Keratinocyte (primary cell): ENCODE data around the genes TMEM198, EPHA4 and SCG2.

DNA sequence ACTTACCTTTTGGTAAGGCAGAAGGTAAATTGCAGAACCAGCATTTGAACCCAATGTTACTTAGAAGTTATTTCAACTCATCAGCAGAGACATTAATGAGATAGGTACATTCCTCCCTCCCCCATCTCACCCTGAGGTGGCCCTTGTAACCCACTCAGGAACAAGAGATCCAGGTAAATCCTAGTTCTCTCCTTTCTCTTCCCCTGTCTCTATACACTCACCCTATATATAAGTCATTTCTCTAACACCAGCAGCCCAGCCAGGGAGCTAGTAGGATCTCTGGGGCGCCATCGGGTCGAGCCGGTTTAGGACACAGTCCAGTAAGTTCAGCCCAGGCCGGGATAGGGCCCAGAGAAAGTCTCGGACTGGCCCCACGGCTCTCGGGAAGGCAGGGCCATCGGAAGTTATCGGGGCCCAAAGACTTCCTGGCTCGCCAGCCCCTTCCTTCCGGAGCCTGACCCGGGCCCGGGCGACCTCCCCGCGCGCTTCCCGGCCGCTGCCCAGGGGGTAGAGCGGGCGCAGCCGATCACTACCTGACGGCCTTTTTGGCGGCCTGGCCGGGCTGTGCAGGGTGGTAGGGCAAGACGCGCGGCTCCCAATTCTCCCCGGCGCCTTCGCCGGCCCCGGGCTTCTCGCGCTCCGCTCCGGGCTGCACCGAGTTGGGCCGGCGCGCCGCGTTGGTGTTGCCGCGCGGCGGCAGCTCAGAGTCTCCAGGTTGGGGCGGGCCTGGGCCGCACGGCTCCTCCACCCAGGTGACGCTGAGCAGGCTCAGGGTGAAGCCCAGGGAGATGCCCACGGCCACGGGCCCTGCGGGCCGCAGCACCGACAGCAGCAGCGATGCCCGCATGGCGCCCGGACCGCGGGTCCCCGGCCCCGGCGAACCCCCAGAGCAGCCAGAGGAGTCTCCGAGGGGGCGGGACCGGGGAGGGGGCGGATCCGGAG is 646 bp downstream of the CHPF start:
CAGE:
- cytosol, long polyA minus RNA, result no peak
- cytosol, long polyA plus RNA, result no peak
- long polyA plus RNA, result start-site peak on the minus strand centred at position 888 of the sequence, 42 bp wide, 171 and 101 reads in 2 replicates
- nucleus, long polyA minus RNA, result no peak
- nucleus, long polyA plus RNA, result start-site peak on the minus strand centred at position 883 of the sequence, 49 bp wide, 164 and 139 reads in 2 replicates

DNA sequence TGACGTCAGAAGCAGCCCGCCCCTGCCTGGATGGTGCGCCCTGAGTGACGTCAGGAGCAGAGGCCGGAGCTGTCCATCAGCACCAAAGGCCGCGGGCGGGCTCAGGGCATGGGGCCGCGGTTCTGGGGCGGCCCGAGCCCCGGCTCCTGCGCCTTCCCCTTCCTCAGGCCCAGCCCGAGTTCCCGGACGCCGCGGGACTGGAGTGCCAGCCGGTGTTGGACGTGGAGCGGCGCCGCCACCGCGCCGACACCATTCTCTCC is at the start of gene TMEM198:
Gene TMEM198, plus strand, starts transcription at position 50 of the 260 bp plus-strand sequence.
CAGE:
- cytosol, long polyA minus RNA, result no peak
- cytosol, long polyA plus RNA, result no peak
- long polyA plus RNA, result no peak
- nucleus, long polyA minus RNA, result no peak
- nucleus, long polyA plus RNA, result no peak

DNA sequence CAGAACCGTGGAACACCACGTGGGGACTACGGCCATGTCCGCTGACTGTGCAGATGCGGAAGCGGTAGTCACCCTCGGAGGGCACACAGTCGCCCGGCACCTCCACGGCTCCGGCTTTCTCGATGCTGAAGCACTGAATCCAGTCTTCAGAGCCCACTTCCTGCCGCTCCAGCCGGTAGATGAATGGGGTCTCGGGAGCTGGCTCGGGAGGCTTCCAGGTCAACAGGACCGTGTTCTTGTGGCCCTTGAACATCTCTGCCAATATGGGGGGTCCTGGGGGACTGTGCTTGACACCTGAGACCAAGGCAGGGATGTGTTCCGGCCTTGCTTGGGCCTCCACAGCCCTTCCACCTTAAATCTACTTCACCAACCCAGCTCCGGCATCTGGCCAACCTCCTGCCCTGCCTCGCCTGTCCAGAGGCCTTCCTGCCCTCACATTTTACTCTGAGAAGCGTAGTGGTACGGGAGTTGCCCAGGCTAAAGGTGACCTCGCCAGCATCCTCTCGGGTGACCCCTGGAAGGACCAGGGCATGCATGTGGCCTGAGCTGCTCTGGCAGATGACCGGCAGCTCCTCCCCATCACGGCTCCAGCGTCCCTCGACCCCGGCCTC is 4.0 kb downstream of the OBSL1 start:
CAGE:
- cytosol, long polyA minus RNA, result no peak
- cytosol, long polyA plus RNA, result no peak
- long polyA plus RNA, result no peak
- nucleus, long polyA minus RNA, result no peak
- nucleus, long polyA plus RNA, result no peak

DNA sequence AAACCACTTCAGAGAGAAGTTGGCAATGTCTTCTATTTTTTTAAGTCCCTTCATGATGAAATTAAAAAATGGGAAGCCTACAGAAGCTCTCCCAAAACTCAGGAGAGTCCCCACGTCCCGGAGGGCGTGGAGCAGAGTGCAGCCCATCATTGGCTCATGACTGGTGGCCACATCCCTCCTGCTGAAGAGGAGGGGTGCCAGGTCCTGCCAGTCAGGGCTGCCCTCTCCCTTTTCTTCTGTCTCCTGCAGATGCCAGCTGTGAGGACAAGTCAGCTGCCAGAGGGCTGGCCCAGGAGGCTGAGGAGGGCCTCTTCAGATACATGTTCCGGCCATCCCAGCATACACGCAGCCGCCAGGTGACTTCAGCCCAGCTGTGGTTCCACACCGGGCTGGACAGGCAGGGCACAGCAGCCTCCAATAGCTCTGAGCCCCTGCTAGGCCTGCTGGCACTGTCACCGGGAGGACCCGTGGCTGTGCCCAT is 2.4 kb downstream of the INHA start:
CAGE:
- cytosol, long polyA minus RNA, result no peak
- cytosol, long polyA plus RNA, result no peak
- long polyA plus RNA, result no peak
- nucleus, long polyA minus RNA, result no peak
- nucleus, long polyA plus RNA, result no peak

DNA sequence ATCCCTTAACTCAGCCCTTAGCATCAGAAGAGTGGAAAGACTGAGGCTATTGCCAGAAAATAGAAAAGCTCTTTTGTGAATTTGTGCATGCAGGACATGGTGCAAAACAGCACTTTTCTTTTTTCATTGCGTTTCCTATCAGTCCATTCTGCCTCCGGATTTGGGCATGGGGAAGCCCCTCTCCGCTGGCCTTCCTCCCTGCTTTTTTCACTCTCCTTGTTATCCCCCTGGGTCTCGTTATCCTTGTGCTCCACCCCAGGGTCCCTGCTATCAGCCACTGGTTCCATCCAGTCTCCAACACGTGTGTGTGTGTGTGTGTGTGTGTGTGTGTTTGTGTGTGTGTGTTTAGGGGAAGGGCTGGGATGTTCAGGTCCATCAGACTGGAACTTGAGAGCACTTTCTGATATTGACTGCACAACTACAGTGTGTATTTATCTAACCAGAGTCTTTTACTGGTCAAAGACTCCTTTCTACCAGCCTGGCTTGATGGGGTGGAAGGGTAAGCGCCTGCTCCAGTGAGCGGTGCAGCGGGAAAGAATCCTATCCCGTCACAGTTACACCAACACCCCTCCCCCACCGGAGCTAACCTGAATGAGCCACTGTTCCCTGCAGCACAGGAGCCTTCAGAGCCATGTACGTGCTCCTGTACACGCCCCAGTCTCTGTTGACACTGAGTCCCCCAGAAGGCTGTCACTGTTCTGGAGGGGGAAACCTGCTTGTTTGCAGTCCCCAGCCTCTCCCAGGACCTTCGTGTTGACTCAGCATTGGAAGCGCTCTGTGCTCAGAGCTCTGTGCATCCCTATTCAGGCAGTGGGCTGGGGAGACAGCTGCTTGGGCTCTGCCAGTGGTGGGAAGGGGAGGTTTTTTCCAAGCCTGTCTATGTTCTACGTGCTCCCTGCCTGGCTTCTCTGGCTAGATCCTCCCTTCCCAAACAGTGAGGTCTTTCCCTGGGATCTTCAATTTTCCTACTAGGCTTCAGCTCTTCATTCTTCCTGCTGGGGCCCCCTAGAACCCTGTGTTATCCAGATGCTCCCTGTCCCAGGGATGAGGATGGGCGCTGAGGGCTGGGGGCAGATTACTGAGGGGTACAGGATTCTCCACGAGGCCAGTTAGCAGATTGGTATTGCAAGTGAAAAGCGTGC is 4.7 kb downstream of the INHA start:
CAGE:
- cytosol, long polyA minus RNA, result no peak
- cytosol, long polyA plus RNA, result no peak
- long polyA plus RNA, result no peak
- nucleus, long polyA minus RNA, result no peak
- nucleus, long polyA plus RNA, result no peak

DNA sequence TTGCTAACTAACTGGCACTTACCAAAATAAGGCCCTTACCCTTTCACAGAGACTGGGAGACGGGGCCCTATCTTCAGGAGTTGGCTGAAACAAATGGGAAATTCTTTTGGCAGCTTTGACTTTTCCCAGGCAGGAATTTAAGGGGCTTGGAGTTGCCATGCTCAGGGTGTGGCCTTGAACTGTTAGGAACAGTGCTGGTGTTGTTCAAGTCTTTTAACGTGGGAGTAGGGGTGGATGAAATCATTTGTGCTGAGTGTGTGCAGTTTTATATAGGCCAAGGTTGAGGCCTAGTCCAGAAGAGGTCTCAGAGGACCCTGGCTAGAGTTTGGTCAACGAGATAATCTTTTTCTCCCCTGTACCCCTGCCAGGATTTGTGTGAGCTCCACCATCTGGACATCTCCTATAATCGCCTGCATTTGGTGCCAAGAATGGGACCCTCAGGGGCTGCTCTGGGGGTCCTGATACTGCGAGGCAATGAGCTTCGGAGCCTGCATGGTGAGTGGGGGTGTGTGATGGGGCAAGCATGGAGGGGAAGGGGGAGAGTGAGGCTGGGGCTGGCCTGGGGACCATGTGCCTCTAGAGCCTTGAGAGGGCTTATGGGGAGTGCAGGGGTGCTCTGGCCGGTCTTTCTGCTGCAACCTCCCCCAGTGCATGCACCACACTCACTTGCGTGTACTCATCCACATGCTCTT is 7.7 kb downstream of the STK11IP start:
CAGE:
- cytosol, long polyA minus RNA, result no peak
- cytosol, long polyA plus RNA, result no peak
- long polyA plus RNA, result no peak
- nucleus, long polyA minus RNA, result no peak
- nucleus, long polyA plus RNA, result no peak

DNA sequence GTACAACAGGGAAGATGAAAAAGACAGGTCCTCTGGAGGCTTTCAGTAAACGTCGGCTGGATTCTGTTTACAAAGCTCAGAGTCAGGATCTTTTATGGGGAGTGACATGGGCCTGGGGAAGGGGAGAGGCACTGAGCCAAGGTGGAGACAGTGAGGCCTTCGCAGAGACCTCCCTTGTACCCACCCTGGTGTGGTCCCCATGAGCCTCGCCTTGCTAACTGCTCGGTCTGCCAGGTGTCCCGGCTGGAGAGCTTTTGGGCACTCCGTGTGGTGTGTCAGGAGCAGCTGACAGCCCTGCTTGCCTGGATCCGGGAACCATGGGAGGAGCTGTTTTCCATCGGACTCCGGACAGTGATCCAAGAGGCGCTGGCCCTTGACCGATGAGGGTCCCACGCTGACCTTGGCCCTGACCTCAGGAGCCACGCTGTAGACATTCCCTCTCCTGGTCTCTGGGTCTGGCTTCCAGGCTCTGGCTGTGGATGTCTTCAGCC is 11.6 kb upstream of the SLC4A3 start:
CAGE:
- cytosol, long polyA minus RNA, result no peak
- cytosol, long polyA plus RNA, result no peak
- long polyA plus RNA, result no peak
- nucleus, long polyA minus RNA, result no peak
- nucleus, long polyA plus RNA, result no peak

DNA sequence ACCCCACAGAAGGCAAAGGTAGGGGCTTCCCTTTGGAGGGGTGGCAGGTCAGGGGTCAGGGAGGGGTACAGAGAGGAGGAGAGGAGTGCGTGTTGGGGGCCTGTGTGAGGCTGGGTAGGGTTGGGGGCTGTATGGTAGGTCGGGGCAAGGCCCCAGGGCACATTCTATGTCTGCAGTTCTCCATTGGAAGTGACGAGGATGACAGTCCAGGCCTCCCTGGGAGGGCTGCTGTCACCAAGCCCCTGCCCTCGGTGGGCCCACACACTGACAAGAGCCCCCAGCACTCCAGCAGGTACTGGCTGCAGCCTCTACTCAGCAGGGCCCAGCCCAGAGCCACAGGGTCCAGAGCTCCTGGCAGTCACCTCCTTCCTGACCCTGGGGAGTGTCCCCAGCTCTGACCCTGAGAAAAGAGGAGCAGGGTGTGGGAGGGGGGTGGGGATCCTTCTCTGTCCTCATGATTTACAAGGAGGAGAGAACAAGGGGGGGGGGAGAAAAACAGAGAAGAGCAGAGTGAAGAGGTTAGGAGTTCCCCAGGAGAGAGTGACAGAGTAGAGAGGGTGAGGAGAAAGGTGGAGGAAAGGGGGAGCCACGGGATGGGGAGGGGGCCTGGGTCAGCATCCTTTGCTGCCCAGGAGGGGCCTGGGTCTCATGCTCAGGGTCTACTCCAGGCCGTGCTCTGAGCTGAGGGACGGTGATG is 2.1 kb downstream of the SLC4A3 start:
CAGE:
- cytosol, long polyA minus RNA, result no peak
- cytosol, long polyA plus RNA, result no peak
- long polyA plus RNA, result no peak
- nucleus, long polyA minus RNA, result no peak
- nucleus, long polyA plus RNA, result no peak

GRCh38 chr2:221571483-221572062 is 531 bp downstream of the EPHA4 start:
CAGE:
- cytosol, long polyA minus RNA, result no peak
- cytosol, long polyA plus RNA, result no peak
- long polyA plus RNA, result no peak
- nucleus, long polyA minus RNA, result no peak
- nucleus, long polyA plus RNA, result no peak

DNA sequence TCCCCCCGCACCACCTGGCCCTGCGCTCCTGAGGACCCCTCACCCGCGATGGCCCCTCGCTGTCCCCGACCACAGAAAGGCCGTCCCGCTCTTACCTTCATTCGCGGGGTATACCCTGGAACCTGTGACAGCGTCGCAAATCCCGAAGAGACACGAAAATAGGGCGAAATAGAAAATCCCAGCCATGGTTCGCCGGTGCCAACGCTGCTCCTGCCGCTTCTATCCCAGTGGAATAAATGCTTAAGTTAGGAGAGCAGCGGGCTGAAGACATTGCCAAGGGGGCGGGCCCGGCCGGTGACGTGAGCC is at the start of gene EPHA4:
Gene EPHA4, minus strand, starts transcription at position 242 of the 306 bp plus-strand sequence.
CAGE:
- cytosol, long polyA minus RNA, result no peak
- cytosol, long polyA plus RNA, result no peak
- long polyA plus RNA, result start-site peak on the minus strand centred at position 225 of the sequence, 35 bp wide, 37 and 77 reads in 2 replicates
- nucleus, long polyA minus RNA, result start-site peak on the minus strand centred at position 227 of the sequence, 31 bp wide, 103 reads
- nucleus, long polyA plus RNA, result start-site peak on the minus strand centred at position 242 of the sequence, 84 bp wide, 75 and 100 reads in 2 replicates

CAGE:
- cytosol, long polyA minus RNA, result no peak
- cytosol, long polyA plus RNA, result no peak
- long polyA plus RNA, result no peak
- nucleus, long polyA minus RNA, result no peak
- nucleus, long polyA plus RNA, result no peak
Measured at GRCh38 chr2:221984357-221984779, 314.4 kb downstream of the PAX3 start.

GRCh38 chr2:222484961-222485278 is 60.6 kb downstream of the SGPP2 start:
CAGE:
- cytosol, long polyA minus RNA, result no peak
- cytosol, long polyA plus RNA, result no peak
- long polyA plus RNA, result no peak
- nucleus, long polyA minus RNA, result no peak
- nucleus, long polyA plus RNA, result no peak

CAGE:
- cytosol, long polyA minus RNA, result no peak
- cytosol, long polyA plus RNA, result no peak
- long polyA plus RNA, result no peak
- nucleus, long polyA minus RNA, result no peak
- nucleus, long polyA plus RNA, result no peak
Measured at GRCh38 chr2:222806042-222806506, 54.8 kb upstream of the ACSL3 start.

DNA sequence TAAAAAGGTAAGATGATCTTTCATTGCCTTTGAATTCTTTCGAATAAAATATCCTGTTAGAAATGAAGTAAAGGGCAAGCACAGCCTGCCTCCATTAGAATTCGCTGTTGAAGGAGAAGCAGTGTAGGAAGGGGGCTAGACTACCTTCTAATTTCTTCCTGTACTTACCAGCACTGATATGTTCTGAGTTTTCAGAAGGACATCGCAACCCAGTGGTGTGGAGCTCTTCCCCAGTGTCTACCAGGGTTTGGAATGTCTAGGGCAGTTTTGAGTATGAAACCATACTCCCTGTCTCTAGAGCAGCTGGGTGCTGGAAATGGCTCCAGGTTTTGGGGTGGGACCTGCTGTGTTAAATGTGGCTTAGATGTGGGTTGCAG is 48.3 kb downstream of the ACSL3 start:
CAGE:
- cytosol, long polyA minus RNA, result no peak
- cytosol, long polyA plus RNA, result no peak
- long polyA plus RNA, result no peak
- nucleus, long polyA minus RNA, result no peak
- nucleus, long polyA plus RNA, result no peak

CAGE:
- cytosol, long polyA minus RNA, result no peak
- cytosol, long polyA plus RNA, result no peak
- long polyA plus RNA, result no peak
- nucleus, long polyA minus RNA, result no peak
- nucleus, long polyA plus RNA, result no peak
Measured at GRCh38 chr2:223050711-223051674, 997 bp upstream of the KCNE4 start.

GRCh38 chr2:223123739-223124209 is 71.8 kb downstream of the KCNE4 start:
CAGE:
- cytosol, long polyA minus RNA, result no peak
- cytosol, long polyA plus RNA, result no peak
- long polyA plus RNA, result no peak
- nucleus, long polyA minus RNA, result no peak
- nucleus, long polyA plus RNA, result no peak

DNA sequence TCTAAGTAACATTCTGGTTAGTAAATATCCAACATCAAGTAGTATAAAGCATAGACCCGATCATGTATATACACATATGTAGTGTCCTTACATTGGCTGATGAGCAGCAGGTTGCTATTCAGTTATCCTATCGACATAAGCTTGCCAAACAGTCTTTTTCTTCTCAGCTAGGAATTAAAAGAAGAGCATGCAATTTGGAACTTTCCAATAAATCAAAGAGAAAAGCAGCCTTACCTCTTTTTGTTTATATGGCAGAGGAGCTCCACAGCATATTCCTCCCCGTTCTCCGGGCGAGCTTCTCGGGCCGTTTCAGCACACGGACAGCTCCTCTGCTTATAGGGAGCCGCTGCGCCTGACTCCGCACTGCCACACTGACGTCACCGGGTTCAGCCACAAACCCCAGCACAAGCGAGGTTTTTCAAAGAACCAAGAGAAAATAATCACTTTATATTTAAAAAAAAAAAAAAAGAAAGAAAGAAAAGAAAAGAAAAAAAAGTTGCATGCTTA is at the start of gene SCG2:
Gene SCG2, minus strand, starts transcription at position 311 of the 507 bp plus-strand sequence.
CAGE:
- cytosol, long polyA minus RNA, result no peak
- cytosol, long polyA plus RNA, result no peak
- long polyA plus RNA, result no peak
- nucleus, long polyA minus RNA, result no peak
- nucleus, long polyA plus RNA, result no peak

DNA sequence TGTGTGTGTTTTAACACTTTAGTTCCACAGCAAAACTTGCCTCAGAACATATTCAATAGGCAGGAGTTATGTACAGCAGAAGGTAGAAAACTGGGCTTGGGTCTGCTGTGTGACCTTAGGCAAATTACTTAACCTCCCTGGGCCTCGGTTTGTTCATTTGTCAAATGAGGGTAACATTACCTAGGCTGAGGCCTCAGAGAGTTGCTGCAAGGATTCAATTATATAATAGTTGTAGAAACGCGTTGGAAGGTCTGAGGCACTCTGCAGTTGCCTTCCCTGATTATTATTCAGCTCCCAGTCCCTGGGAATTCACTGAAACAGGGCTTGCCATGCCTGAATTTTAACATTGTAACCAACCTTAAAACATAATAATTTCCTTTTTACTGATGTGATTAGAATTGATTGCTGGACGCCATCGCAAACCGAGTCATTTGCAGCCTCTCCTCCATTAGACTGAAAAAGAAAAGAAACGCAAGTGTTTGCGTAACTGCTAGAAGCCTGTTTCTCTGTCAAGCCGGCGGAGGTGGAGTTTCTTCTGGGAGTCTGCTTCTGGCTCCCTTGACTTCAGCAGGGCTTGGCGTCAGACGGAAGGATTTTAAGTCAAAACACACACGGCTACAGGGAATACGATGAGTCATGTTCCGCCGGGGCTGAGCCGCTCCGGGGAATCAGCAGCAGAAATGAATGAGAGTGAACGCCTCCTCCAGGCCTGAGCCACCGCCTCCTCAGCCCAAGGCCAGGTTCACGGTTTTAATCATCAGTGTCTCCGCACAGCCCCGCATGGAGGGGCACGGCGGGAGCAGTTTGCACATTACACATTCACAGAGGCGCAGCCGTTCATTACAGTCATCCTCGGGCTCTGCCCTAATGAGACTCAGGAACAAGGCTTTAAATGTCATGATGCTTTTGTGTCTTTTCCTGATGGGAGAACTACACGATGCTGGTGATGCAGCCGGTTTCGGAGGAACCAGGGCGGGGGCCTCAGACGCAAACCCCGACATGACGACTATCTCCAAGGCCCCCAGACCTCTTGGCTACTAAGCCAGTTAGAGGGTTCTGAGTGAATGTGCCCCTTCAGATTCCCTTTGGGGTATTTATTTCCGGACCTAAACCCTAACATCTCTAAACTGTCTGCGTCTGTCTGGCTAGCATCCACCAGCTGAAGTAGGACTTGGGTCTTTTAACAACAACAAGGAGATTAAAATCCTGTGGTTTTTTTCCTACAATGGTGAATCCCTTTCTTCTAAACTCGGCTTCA is 10.9 kb upstream of the SCG2 start:
CAGE:
- cytosol, long polyA minus RNA, result no peak
- cytosol, long polyA plus RNA, result no peak
- long polyA plus RNA, result no peak
- nucleus, long polyA minus RNA, result no peak
- nucleus, long polyA plus RNA, result no peak

DNA sequence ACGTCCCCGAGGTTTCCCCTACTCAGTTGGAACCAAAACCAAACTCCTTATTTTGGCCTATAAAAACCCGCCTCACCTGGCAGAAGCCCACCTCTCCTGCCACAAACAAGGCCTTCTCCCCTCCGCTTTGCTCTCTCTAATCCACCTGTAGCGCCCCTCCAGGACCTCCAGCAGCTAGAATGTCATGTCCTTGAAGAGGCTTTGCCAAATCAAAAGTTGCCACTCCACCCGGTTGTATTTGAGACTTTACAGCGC is 681 bp downstream of the AP1S3 start:
CAGE:
- cytosol, long polyA minus RNA, result no peak
- cytosol, long polyA plus RNA, result no peak
- long polyA plus RNA, result no peak
- nucleus, long polyA minus RNA, result no peak
- nucleus, long polyA plus RNA, result no peak

GRCh38 chr2:223943418-223943693 is 1.8 kb downstream of the WDFY1 start:
CAGE:
- cytosol, long polyA minus RNA, result no peak
- cytosol, long polyA plus RNA, result no peak
- long polyA plus RNA, result no peak
- nucleus, long polyA minus RNA, result no peak
- nucleus, long polyA plus RNA, result no peak